ENCODE data around the genes CD55, PLXNA2 and LAMB3.

DNA sequence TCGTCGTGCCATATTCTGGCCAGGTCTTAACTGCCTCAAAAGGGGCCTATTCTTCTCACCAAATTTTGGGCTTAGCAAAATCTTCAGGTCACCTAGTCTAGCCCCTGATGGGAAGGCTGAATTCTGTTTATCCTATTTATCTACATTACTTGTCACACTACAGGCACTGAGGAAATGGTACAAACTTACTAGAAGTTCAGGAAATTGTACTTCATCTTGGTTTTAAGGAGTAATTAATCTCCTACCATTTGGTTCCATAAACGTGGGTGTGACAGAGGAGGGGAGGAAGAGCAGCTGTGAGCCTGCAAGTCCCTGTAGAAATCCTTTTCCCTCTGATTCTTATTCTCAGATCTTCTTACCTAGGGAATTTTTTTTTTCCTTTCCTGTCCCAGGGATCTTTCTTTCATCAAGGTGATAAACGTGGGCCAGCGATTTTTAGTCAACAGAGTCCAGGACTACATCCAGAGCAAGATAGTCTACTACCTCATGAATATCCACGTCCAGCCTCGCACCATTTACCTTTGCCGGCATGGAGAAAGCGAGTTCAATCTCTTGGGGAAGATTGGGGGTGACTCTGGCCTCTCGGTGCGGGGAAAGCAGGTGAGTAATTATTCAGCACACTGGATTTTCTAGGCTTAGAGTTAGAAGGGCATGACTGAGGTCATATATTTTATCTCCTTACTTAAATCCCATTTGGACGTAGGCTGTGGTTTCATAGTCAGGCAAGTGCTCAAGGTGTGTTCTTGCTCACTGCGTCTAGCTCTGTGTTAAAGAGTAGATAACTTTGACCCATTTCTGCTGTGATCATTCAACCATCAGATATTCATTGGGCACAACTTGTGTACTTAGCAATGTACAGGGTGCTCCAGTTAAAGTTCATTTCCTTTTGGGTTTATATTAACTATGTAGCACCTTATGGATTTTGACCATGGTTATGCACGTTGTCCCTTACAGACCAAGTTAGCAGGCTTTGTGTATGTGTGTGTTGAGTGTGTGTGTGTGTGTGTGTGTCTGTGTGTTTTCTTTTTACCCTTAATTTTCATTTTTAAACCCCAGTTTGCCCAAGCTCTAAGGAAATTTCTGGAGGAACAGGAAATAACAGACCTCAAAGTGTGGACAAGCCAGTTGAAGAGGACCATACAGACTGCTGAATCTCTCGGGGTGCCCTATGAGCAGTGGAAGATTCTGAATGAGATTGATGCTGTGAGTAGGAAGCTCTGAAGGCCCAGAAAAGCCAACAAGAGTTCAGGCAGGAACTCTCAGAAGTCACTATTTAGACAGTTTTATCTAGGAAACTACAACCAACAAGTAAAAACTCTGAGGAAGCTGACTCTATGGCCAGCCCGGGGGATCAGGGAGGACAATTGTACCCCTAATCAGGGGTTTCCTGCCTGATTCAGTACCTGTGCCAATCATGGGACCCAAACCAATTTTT lies 14.5 kb downstream of the PFKFB2 start:
- PRO-cap: no peak
- RAMPAGE, long total RNA, 4 experiments: no peak in any of the 4 experiments

- PRO-cap: no peak
- RAMPAGE, long total RNA, 4 experiments: no peak in any of the 4 experiments
Observed at GRCh38 chr1:207153142-207153435, 49.1 kb downstream of the C4BPA start.

- PRO-cap: no peak
- RAMPAGE, long total RNA, 4 experiments: no peak in any of the 4 experiments
Observed at GRCh38 chr1:207172355-207172554, 68.2 kb downstream of the C4BPA start.

GRCh38 chr1:207239879-207240278 lies 81.6 kb upstream of the CD55 start:
- PRO-cap: no peak
- RAMPAGE, long total RNA, 4 experiments: no peak in any of the 4 experiments

DNA sequence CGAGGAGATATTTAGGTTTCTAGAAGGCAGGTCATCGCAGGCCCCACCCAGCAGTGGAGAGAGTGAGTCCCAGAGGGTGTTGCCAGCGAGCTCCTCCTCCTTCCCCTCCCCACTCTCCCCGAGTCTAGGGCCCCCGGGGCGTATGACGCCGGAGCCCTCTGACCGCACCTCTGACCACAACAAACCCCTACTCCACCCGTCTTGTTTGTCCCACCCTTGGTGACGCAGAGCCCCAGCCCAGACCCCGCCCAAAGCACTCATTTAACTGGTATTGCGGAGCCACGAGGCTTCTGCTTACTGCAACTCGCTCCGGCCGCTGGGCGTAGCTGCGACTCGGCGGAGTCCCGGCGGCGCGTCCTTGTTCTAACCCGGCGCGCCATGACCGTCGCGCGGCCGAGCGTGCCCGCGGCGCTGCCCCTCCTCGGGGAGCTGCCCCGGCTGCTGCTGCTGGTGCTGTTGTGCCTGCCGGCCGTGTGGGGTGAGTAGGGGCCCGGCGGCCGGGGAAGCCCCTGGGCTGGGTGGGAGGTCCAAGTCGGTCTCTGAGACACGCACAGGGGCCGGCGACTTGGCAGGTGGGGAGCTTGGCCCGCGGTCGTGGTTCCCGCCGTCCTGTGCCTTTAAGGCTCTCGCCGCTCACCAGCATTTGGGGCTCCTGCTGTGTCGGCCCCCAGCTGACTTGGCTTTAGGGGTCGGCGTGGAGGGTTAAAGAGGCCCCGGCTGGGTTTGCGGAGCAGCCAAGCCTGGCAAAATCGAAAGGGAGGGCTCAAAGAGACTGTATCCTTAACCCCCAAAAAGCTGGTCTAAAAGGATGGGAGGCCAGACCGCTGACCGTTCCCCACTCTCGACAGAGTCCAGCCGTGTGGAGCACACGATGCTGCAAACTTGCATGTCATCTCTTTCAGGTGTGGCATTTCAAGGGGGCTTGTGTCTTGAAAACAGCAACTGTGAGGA lies at the start of gene CD55:
TSS of gene CD55 (plus strand) at position 291 of the 951 bp plus-strand sequence.
- PRO-cap: bidirectional peak, plus-strand start at position 295 of the sequence, minus-strand start at position 203 of the sequence
- RAMPAGE, long total RNA, 4 experiments: start-site peak on the plus strand in 3 of 4 experiments, centred at positions 77 to 331 of the sequence, 12 to 572 reads per replicate; start-site peak on the minus strand in 3 of 4 experiments, centred at positions 387 to 728 of the sequence, 6 to 19 reads per replicate

DNA sequence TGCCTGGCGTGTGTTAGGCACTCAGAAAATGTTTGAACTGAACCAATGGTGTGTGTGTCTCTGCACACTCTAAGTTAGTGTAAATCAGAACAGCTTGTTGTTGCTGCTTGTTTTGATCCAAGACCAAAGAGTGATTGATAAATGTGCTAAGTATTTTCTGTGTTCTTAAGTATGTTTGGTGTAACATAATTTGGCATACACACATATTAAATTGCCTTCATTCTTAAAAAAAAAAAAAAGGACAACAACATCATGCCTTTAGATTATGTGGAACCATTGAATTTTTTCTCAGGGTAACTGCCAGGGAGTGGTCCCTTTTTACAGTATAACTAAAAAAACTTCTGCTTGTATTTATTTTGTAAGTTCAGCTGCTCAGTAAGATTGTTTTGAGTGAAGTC lies 8.6 kb downstream of the CD55 start:
- PRO-cap: no peak
- RAMPAGE, long total RNA, 4 experiments: no peak in any of the 4 experiments

DNA sequence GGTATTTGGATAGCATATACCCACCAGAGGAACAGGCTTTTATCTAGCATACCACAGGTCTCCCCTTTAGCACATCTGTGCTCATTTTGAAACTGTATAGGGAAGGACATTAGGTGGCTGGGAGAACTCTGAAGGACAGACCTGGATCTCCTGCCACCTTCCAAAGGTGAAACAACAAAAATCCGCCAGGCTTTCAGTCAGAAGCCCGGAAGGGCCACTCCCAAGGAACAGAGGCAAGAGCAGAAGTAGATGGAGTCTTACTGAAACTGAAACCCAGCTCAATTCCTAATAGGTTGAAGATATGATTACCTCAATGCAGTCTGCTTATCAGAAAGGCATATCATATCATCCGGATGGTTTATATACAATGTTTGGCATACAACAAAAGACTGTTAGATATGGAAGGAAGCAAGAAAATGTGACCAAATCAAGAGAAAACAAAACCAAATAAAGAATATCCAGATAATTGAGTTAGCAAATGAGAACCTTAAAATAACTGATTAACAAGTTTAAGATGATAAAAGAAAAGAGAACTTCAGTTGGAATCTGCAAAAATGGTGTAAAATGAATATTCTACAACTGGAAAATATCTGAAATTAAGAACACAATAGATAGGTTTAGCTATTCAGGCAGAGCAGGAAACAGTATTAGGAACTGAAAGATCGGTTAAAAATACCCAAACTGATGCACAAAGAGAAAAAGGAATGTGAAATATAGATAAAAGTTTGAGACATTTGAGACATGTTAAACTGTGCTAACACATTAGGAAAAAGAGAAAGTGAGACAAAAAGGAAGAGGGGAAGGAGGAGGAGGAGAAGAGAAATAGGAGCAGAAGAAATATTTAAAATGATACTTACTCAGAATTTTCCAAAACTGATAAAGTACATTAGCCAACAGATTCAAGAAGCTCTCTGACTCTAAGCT lies 11.9 kb downstream of the CD55 start:
- PRO-cap: no peak
- RAMPAGE, long total RNA, 4 experiments: start-site peak on the plus strand in 1 of 4 experiments, centred at position 73 of the sequence, 7 reads per replicate

- PRO-cap: no peak
- RAMPAGE, long total RNA, 4 experiments: no peak in any of the 4 experiments
Observed at GRCh38 chr1:207817654-207818896, 66.2 kb downstream of the CD46 start.

DNA sequence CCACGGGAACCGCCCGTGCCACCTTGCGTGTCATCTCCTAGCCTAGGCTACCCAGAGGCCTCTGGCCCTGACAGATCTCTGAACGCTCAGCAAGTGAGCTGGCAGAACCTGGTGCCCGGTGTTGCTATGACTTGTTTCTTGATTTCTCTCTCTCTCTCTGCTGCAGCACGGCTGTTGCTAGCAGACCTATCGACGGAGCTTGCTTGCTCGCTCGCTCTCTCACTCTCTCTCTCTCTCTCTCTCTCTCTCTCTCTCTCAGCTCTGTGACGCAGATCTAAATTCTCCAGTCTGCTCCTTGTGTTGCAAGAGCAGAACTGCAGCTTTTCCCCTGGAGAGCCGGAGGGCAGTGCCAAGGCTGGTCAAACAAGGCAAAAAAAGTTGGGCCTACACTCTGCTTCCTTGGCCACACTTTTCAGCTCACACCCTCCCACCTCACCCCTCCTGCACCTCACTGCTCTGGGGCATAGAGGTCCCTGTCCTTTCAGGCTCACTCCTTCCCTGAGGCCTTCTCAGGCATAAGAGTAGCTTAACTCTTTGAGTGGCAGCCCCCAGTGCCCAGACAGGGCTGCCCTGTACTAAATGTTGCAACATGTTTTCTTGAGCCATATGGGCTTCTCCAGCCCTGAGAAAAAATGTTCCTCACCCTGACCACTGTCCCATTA lies 72.1 kb downstream of the CD46 start:
- PRO-cap: bidirectional peak, plus-strand start at position 311 of the sequence, minus-strand start at position 162 of the sequence
- RAMPAGE, long total RNA, 4 experiments: no peak in any of the 4 experiments

DNA sequence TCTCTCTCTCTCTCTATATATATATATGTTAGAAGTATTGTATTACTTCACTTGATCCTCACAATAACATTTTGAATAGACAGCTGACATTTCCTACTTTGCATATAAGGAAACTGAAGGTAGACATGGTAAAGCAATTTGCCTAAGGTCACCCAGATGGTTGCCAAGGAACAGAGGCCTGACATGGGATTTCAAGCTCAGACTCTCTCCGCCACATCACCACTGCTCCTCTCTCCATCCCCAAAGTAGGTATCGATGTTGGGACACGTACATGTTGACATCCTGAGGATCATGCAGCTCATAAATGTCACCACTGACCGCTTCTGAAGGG lies 38.9 kb downstream of the CD34 start:
- PRO-cap: no peak
- RAMPAGE, long total RNA, 4 experiments: no peak in any of the 4 experiments

DNA sequence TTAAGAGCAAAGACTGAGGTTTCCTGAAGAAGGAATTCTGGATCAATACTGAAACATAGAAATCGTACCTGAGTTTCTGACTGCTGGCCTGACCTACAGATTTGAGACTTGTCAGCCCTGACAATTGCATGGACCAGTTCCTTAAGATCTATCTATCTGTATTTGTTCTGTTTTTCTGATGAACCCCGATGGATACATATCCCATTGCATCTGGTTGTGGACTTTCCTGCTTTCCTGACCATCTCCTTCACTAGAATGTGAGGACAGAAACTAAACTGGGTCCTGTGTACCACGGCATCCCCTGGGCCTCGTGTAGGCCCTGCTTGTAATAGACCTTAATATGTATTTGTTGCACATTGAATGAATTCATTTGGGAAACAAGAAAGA lies 81.6 kb upstream of the CD34 start:
- PRO-cap: unidirectional peak, minus-strand start at position 259 of the sequence
- RAMPAGE, long total RNA, 4 experiments: no peak in any of the 4 experiments

DNA sequence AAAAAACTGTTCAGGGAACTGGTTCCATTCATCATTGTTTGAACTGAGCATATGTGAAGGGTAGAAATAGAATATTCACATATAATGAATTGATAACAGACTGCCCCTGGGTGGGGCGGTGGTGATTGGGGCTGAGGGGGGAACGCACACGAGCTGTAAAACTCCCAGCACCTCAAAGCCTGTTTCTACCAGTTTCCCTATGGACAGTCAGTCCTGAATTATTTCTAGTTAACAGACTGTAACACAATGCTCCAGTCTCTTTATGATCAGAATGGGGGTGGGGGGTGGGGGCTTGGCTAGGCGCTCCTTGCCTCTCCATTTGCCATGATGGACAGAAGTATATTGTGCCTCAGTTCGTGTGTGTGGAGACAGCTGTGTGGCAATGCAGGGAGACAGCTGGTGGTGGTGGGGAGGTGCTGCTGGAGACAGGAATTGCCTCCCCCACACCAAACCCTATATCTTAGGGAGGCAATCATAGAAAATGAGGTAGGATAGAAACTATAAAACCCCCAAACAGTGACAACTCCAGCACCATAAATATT lies 3.6 kb downstream of the PLXNA2 start:
- PRO-cap: no peak
- RAMPAGE, long total RNA, 4 experiments: no peak in any of the 4 experiments

DNA sequence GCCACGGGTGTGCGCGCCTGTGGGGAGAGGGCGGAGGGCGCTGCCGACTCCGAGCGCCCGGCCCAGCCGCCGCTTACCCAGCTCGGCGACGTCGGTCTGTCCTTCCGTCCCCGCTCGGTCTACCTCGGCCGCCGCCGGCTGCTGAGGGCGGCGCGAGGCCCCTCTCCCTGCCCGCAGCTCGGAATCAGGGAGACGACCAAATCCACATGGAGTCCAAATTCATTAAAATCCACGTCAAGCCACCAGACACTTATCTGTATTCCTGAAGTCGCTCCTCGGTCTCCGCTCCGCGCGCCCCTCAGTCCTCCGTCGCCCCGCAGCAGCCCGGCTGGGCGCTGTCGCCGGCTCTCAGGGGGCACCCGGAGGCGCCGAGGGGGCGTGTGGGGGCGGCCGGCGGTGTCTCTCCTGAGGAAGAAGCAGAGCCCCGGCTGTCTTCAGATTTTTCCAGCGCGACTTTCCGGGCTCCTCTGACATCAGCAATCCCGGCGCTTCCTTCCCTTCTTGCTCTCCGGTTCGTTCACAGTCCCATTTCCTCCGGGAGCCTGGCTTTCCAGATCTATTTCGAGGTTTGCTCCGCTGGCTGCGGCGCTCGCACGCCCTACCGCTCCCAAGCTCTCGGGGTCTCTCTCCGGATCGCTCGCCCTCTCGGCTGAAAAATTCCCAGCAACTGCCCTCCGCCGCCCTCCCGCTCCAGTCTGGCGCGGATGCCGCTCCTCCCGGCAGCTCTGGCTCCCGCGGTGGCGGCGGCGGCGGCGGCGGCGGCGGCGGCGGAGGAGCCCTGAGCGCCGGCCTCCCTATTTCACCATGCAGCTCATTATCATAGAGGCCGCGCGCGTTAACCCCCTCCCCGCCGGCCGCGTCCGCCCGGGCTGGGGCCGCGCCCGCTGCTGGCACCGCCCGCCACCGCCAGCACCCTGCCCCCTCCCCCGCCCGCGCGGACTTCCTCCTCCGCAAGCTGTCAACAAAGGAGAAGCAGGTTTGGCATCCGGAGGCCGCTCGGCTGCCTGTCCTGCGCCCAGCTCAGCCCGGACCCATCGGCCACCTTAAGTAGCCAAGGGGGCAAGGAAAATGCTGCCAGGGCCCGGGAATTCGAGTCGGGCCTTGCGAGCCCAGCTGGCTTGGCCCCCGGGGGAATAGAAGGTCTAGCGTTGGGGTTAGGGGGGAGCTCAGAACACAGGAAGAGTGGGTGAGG lies at the start of gene PLXNA2:
TSS of gene PLXNA2 (minus strand) at position 819 of the 1,192 bp plus-strand sequence.
- PRO-cap: bidirectional peak, plus-strand start at position 80 of the sequence, minus-strand start at position 98 of the sequence; bidirectional peak, plus-strand start at position 560 of the sequence, minus-strand start at position 469 of the sequence; bidirectional peak, plus-strand start at position 969 of the sequence, minus-strand start at position 697 of the sequence
- RAMPAGE, long total RNA, 4 experiments: start-site peak on the minus strand in 2 of 4 experiments, centred at positions 730 to 739 of the sequence, 87 to 315 reads per replicate

GRCh38 chr1:208252857-208253447 lies 8.8 kb upstream of the PLXNA2 start:
- PRO-cap: no peak
- RAMPAGE, long total RNA, 4 experiments: no peak in any of the 4 experiments

DNA sequence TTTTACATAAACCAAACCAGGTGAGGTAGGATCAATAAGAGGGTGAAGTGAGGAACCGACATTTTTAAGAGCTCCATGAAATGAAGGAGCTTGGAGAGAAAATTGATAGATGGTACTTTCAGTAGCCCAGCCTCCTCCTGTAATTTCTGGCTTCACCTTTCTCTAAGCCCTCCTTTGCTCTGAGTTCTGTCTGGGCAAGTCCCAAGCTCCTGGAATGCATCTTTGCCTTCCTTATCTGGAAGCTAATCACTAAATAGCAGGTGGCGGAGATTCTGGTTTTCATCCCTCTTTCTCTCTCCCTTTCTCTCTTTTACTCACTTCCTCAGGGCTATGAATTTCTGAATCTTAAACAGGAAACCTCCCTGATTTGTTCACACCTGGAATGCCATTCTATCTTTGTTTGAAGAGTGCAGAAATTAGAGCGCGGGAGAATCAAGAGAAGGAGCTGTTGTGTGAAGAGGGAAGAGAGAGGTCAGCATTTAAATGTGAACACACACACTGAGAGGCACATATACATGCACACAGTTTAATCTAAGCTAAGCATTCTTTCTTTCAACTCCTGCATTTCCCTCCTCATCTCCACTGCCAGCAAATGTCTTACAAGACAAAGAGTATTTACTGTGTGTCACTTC lies 199.5 kb upstream of the CAMK1G start:
- PRO-cap: no peak
- RAMPAGE, long total RNA, 4 experiments: no peak in any of the 4 experiments

- PRO-cap: no peak
- RAMPAGE, long total RNA, 4 experiments: no peak in any of the 4 experiments
Observed at GRCh38 chr1:209648820-209649807, 3.1 kb downstream of the LAMB3 start.

DNA sequence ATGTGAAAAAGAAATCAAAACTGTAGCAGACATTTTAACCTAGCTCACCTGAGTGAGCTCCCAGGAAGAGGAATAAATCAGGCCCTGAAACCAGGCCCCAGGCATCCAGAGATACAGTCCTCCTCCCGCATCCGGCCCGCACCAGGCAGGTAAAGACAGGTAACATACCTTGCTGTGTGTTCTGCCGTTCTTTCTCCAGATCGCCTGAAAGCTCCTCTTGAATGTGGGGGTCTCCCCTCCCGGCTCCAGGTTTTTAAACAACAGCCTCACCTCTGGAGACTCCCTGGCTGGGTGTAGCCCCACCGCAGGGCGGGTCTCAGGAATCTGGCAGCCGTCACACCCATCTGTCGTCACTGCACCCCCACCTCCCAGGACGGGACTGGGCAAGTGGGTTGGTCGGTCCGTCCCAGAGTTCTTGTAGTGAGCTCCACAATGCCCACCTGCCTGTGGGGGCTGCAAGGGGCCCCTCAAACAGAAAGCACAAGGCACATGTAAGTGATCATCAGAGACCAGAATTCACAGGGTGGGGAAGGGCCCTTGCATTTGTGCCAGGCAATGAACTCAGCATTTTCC lies at the start of gene LAMB3:
TSS of gene LAMB3 (minus strand) at position 225 of the 573 bp plus-strand sequence.
- PRO-cap: no peak
- RAMPAGE, long total RNA, 4 experiments: start-site peak on the minus strand in 1 of 4 experiments, centred at position 271 of the sequence, 24 reads per replicate

DNA sequence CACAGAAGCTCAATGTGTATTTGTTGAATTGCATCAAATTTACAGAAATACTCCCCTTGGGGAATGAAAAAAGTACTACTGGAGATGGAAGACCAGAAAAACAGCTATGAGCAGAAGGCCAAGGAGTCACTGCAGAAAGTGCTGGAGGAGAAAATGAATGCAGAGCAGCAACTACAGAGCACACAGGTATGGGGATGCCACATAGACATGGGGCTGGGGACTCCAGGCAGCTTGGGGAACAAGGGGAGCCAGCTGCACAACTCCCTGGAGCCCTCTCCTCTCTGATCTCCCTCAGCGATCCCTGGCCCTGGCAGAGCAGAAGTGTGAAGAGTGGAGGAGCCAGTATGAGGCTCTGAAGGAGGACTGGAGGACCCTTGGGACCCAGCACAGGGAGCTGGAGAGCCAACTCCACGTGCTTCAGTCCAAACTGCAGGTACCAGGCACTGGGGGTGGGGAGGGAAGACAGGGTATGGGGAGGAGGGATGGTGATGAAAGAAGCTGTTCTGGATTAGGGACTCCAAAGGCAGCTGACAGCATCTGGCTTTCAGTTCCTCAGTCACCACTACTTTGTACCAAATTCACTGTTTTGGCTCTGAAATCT lies 9.0 kb downstream of the C1orf74 start:
- PRO-cap: no peak
- RAMPAGE, long total RNA, 4 experiments: start-site peak on the plus strand in 1 of 4 experiments, centred at position 183 of the sequence, 9 reads per replicate

DNA sequence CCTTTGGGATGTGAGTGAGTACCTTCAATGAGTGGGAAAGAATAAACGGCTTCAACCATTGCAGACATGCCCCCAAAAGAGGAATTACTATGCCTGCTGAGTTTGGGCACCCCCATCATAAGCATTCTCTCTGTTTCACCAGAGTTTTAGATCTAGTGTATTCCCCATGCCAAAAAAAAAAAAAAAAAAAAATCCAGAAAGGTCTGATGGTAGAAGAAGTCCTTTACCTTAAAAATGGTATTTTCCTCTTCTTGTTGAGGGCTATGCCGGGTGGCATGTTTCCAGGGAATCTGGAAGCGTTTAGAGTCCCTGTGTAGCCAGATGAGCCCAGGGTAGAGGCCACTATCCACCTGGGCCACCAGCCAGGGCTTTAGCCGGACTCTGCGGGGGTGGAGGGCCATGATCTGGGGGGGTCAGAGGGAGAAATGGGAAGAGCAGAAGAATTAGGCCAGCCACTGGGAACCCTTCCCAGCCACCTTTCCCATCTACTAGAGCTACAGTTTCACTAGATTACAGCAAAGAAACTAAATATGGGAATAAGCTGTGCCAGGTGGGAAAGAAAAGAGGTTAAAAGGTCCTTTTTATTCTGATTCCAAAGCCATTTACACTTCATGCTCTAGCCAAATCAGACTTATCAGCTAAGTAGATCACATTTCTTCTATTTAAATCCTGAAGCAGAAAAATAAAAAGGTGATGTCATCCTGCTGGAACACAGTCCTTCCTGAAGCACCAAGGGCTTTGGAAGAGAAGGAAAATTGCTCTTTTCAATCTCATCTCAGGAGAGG lies 4.7 kb downstream of the IRF6 start:
- PRO-cap: no peak
- RAMPAGE, long total RNA, 4 experiments: no peak in any of the 4 experiments

- PRO-cap: no peak
- RAMPAGE, long total RNA, 4 experiments: no peak in any of the 4 experiments
Observed at GRCh38 chr1:210409754-210410102, 81.0 kb downstream of the HHAT start.

Data from gastroesophageal sphincter (tissue), 4 donors.